ENCODE measurements around a stretch of chr9.

GRCh38 chr9:134065389-134066051, 2.3 kb downstream of the BRD3 start:
- PRO-cap: no peak

DNA sequence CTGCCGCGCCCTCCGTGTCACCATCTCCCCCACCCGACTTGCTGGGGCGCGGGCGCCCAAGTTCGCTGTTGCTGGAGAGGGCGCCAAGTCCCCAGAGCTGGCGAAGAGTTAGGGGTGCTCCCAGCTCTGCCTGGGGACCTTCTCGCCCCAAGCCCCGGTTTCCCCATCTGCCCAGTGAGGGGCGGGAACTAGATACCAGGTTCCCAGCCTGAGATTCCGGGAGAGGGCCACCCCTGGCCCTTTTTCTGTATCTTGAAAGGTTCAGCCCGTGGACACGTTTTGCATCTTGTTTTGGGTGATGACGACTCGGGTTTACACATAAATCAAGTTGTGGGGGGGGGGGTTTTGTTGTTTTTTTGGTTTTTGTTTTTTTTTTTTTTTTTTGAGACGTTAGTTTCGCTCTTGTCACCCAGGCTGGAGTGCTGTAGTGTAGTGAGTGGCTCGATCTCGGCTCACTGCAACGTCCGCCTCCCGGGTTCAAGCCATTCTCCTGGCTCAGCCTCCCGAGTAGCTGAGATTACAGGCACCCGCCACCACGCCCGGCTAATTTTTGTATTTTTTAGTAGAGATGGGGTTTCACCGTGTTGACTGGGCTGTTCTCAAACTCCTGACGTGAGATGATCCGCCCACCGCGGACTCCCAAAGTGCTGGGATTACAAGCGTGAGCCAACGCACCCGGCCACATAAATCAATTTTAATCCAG, 940 bp upstream of the BRD3 start:
- PRO-cap: bidirectional peak, plus-strand start at position 36 of the sequence, minus-strand start outside the sequence

DNA sequence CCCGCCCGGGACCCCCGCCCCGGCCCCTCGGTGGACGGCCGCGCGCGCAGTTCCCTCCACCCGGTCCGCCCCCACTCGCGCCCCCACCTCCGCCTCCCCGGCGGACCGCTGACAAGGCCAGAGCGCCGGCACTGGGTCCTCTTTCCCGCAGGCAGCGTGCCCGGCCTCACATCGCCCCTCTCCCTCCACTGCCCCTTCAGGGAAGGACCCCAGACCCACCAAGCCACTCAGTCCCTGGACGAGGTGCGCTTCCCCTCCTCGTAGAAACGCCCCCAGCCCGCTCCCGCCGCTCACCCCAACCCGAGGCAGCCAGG, 423 bp downstream of the WDR5 start:
- PRO-cap: no peak

DNA sequence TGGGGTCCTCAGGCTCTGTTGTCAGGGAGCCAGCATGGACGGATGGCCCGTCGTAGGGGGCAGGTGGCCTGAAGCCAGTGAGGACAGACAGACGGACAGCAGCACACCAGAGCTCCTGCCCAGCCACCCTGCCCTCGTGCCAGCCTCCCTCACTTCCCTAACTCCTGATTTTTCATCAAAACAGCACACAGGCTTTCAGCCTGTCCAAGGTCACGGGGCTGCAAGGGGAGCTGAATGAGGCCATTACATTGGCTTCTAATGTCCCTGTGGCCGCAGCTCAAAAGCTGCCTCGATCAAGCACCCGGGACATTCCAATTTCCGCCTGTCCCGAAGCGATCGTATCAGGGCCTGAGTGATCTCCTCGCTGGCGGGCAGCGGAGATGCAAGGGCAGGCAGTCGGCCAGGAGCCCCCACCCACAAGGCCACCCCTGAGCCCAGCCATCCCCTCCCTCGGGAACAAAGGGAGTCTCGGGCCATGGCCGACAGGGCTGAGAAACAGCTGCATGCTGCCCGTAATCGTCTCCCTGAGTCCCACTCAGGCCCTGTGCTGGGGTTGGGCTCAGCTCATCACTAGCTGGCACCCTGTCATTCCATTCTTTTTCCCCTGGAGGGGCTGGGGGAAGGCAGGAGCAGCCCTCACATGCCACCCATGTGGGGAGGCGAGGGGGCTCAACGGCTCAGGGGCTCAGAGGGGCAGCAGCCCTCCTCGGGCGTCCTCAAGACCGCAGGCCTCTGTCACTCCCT, 79.1 kb downstream of the WDR5 start:
- PRO-cap: no peak

DNA sequence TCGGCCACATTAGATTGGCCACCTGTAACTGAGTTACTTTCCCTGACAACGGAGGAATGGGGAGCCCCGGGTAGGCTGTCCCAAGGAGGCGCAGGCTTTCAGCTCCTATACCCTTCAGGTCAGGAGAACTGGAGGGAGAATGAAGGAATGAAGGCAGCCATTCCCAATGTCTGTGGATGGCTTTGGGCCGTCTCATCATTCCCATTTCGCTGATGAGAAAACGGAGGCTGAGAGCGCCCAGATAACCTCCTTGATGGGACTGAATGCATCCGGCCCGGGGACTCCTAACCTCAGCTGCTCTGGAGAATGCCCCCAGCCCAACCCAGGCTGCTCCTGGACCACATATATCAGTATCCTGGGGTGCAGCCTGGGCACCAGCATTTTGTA, 81.0 kb downstream of the WDR5 start:
- PRO-cap: no peak

- PRO-cap: no peak
Observed at GRCh38 chr9:134264912-134265675, 61.2 kb upstream of the RXRA start.

GRCh38 chr9:134294195-134294796, 32.0 kb upstream of the RXRA start:
- PRO-cap: no peak

DNA sequence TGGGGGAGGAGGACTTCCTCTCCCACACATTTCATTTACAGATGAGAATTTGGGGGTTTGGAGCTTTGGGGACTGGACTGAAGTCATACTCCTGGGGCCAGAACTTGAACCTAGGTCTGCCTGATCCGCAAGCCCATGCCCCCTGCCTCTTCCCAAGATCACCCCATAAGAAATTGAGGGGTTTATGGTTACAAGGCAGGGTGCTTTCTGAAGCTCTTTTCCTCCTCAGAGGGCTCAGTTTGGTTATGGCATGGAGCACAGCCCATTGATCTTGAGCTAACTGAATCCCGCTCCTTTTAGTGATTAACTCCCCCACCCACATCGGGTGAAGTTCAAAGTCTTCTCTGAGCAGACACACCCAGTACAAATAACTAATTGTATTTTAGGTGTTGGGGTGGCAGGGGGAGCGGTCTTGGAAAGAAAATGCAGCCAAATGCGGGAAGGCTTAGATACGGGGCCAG, 18.7 kb upstream of the RXRA start:
- PRO-cap: no peak

DNA sequence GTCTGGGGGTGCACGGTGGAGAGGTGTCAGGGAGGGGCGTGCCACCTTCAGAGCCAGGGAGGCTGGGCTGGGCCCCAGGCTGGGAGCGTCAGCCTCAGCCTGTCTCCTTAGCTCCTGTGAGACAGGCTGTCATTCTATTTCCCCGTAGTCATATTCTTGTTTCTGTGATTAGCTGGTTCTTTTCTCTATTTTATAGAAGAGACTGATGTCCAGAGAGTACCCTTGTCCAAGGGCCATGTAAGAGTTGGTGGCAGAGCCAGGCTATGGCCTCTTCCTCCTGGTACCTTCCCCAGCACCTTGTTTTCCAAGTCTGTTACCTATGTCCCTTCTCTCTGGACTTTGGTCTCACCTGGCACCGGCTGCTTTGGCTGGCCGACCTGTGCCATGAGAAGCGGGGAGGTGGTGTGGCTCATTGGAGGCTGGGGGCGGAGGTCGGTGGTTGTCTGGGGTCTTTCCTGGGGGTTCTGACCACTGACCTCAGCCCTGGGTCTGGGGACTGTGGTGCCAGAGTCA, 4.5 kb upstream of the RXRA start:
- PRO-cap: no peak

- PRO-cap: no peak
Observed at GRCh38 chr9:134331284-134331943, 5.2 kb downstream of the RXRA start.

- PRO-cap: no peak
Observed at GRCh38 chr9:134356477-134357559, 30.6 kb downstream of the RXRA start.

- PRO-cap: unidirectional peak, plus-strand start at chr9:134366698
Observed at GRCh38 chr9:134366616-134367328, 40.5 kb downstream of the RXRA start.

- PRO-cap: no peak
Observed at GRCh38 chr9:134391748-134392333, 65.6 kb downstream of the RXRA start.

GRCh38 chr9:134431629-134432164, 105.4 kb downstream of the RXRA start:
- PRO-cap: no peak

DNA sequence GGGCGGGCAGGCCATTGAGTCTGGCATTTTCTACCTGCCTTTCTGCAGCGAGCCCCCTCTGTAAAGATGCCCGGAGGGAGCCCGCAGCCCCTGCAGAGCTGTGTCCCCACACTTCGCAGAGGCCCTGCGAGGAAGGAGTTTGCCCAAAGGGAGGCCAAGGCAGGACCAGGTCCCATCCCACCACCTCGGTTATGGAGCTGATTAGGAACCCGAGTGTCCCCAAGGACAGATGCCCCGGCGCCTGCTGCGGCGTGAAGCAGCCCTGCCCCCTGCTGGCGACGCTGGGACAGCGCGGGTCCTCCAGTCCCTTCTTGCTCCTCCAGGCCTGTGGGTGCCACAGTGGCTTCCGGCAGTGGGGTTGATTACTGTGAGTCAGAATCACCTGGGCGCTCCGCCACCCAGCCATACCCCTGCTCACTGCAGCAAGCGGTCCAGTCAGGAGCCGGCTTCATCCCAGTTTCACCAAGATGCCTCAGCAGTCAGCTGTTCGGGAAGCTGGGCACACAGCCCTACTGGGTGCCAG, 117.0 kb downstream of the RXRA start:
- PRO-cap: no peak

DNA sequence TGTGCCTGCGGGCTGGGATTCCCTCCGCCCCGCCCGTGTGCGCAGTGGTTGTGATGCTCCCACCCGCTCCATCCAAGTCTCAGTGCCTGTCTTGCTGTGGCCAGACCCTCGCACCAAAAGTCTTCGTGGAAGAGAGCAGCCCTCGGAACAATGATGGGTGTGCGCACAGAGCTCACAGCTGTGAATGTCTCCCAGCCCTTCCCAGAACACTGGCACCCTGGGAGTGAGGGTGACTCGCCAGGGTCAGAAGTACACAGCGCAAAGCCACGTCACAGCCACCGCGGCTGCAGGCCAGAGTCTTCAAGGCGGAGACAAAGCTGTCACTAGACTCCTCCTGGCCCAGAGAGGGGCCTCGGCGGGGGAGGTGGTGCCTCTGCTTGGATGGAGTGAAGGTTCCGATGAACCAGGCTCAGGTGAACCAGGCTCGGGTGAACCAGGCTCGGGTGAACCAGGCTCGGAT, 82.9 kb downstream of the COL5A1 start:
- PRO-cap: no peak

DNA sequence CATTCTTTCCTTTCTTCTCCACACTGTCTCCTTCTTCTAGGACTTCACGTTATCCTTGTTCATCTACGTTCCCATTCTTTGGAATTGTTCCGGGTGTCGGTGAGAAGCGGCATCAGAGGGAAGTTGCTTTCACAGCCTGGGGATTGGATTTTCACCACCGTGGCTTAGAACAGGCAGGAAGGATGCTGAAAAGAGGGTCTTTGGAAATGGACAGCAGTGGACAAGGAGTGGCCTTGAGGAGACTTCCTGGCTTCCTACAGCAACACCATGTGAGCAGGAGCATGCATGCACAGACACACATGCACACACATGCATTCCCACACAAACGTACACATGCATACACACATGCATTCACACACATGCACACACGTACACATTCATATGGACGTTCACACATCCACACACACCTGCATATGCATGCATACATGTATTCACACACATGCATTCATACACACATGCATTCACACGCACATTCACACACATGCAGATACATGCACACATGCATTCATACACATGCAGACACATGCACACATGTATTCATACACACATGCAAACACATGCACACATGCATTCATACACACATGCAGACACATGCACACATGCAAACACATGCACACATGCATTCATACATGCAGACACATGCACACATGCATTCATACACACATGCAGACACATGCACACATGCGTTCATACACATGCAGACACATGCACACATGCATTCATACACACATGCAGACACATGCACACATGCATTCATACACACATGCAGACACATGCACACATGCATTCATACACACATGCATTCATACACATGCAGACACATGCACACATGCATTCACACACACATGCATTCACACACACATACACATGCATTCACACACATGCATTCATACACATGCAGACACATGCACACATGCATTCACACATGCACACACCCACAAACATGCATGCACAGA, 105.8 kb downstream of the COL5A1 start:
- PRO-cap: no peak

DNA sequence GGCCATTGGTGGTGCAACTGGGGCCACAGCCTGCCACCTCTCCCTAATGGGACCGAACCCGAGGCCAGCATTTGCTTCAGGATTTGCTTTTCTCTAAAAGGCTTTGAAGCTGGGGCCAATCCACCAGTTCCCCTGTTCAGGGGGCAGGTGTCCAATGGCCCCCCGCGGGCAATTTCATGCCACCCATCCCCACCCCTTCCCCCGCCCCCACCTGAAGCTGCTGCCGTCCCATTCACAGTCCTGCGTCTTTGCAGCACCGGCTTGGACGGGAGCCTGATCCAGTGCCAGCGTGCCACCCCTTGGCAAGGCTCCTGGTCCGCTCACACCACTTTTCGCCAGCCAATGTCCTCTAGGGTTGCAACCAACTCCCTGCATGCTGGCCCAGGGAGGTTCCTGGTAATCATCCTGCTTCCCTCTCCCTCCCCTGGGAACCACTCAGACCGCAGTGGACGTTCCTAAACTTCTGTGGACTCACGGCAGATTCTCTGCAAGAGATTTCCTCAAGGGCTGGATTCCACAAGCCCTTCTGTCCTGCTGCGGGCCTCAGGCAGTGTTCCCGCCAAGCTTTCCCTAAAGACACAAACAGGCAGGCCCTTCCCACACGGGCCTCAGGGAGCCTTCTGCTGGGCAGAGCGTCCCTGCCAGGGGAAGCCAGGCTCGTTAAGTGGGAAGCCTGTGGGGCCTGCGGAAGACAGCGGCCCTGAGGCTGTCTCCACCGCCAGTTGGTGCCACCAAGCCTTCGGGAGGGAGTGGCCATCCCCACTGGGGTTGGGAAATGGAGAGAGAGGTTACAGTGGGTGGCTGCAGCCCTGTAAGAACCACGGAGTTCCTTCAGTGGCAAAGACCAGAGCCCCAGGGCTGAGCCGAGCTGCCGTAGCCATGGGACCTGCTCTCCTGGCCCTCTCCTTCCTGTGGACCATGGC, 16.6 kb upstream of the FCN2 start:
- PRO-cap: no peak

DNA sequence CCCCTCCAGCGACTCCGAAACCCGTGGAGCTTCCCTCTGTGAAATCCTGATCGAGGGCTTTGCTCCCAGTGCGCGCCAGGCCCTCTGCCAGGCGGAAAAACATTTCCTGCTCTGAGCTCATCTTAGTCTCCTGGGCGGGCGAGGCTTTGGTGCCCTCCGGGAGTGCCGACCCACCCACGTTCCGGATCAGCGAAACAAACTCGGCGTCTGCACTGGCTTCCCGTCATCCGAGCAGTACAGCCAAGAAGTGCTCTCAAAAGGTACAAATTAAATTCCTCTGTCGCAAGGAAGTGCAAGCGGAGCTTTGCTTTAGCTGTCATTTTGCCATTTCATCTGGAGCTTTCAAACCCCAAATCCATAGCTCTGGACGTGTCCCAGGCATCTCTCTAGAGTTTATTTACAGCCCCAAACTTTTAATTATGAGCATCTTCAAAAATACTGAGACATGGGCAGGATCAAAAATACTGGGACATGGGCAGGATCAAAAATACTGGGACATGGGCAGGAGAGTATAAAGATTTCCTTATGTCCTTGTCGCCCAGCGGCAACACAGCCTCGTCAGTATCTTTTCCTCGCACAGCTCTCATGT, 75.3 kb upstream of the FCN1 start:
- PRO-cap: no peak

DNA sequence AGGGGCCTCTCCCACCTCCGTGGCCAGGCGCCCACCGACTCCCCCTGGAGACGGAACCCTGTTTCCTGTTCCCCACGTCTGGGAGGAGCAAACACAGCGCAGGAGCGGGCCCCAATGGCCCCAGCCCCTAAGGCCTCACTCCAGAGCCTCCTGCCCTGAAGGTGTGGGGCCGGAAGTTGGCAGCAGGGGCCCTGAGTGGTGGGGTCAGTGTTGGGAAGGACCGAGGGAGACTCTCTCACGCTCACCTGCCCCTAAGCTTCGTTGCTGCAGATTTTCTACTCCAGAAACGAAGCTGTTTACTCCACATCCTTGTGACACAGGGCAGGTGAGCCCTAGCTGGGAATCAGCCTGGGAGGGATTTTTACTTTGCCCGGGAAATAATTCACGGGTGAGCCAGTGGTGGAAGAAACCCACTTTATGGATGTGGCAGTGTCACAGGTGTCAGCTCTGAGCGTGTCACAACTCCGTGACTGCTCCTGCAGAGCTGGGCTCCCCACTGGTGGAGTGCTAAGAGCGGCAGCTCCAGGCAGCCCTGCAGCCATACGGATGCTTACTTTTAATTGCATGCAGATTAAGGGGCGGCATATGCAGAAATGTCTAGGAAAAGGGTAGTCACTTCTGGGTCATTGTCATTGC, 77.5 kb upstream of the OLFM1 start:
- PRO-cap: no peak

Data from tibial artery (tissue), 1 donor.